ENCODE results near the genes NSRP1, BLMH and RAB11FIP4.

GRCh38 chr17:29681918-29682465 is 59.3 kb upstream of the CORO6 start:
- RRBS, result no CpG with 5 or more reads among the region's 2 CpGs

DNA sequence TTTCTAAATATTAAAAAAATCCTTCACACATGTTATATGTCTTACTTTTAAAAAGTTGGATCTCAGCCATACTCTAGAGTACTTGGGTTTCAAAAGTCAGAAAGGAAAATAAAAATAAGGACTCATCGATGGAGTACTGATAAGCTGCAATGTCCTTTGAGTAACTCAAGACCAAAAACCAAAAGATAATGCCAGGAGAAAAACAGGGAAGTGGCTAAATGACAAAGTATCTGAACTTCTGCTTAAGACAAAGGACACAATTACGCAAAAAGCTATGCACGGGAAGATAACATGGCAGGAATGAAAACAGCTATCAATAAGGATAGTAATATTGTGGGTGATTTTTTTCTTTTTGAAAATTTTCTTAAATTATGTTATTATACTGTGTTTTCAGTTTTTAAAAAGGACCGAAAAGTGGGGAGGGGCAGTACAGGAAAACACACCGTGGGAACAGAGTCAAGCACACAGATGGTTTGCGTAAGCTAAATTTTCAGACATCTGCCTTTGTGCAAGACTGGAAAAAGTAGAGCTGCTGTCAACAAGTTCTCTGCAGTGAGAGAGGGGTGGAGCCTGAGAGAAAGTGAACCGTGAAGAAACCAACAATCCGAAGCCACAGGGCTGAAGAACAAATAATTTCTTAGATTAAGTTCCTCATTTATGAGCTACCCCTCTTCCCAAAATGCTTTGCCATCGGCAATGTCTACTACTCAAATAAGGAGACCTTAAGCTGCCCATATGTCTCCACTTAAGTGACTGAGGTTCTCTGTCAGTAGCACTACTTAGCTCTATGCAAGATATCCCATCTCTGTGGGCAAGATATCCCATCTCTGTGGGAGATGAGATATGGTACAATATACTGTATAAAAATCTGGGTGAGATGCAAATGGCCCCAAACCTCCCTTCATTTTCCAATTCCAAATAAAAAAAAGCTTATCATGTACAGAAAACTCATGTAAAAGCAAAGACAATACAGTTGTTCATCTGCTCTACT is 99.9 kb upstream of the CORO6 start:
- RRBS, result no CpG with 5 or more reads among the region's 9 CpGs

- RRBS, result 5% methylated on average over 10 of the region's 51 CpGs
These were observed at the start of gene NSRP1 for GRCh38 chr17:30116614-30117776. Gene NSRP1 (plus strand): TSS chr17:30116816.

DNA sequence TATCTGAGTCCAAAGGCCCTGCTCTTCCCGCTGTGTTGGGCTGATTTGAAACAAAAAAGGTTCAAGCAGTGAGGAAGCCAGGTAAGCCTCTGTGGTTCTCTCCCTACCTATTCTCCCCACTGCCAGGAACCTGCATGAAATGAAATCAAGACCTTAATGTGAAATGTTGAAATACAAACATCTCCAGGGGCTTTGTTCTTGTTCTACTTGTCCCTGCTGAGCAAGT is 7.6 kb upstream of the SLC6A4 start:
- RRBS, result no CpG with 5 or more reads among the region's 1 CpG

DNA sequence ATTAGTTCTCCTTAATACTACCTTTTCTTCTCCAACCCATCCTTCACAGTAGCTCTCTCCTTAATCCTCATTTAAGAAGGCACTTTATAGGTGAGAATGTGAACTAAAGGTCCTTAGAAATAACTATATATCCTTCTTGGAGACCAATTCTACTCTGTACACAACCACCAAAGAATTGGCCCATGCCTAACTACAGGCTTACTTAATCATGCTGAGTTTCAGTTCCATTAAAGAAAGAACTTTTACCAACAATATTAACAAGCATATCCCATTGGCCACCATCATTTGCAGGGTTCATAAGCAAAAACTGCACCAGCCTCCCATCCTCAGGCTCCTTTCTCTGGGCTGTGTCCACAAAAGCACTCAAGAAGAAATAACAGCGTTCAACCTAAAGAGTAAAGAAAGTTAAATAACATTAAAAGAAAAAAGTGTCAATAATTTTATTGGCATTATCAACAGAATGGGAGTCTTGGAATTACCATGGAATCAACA is 4.1 kb downstream of the BLMH start:
- RRBS, result no CpG with 5 or more reads among the region's 1 CpG

GRCh38 chr17:30289265-30289504 is 2.6 kb downstream of the BLMH start:
- RRBS, result no CpG with 5 or more reads among the region's 1 CpG

DNA sequence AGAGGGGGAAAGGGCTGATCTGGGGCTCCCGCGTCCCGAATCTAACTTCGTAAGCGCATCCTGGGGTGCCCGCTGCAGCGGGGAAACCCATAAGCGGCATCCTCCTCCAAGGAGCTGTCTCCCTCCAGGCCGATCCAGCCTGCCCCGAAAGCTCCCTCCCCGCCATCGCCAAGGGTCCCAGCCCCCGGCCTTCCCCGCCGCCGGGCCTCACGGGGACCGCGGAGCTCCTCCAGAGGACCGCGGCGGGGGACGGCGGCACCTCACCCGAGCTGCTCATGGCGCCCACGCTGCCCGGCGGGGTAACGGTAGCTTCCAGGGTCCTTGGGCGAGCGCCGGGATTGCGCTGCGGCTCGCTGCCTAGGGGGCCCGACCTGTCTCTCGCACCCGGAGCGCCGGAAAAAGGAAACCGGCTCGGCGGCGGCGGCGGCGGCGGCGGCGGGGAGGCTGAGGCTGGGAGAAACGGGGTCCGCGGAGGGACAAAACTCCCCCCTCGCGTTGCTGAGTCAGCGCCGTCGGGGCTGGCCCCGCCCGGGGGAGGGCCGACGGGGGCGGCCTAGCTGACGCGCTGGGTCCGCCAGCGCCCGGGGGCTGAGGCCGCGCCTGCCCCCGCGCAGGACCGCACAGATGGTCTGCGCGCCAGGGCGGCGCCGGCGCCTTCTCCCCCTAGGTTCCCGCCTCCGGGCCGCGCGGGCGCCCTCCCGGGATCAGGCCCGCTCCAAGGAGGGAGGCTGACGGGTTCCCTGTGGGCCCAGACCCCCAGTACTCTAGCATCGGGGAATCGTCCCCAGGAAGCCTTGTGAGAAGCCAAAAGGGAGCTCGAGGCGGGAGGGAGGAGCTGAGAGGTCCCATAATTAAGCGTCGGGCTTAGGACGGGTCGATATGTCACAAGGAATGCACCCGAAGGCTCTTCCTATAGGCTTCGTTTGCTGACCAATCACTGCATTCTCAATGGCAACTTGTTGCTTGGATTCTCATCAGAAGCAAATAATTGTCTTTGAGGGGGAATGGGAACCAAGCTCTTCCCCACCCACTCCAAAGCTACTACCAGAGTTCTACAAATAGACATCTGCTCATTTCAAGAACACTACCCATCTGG is at the start of gene BLMH:
BLMH (minus strand) TSS at position 402 of the 1,096 bp plus-strand sequence.
- RRBS, result 1% methylated on average over 36 of the region's 99 CpGs

- RRBS, result no CpG with 5 or more reads among the region's 4 CpGs
These were observed 1.8 kb downstream of the TMIGD1 start for GRCh38 chr17:30332052-30332505.

DNA sequence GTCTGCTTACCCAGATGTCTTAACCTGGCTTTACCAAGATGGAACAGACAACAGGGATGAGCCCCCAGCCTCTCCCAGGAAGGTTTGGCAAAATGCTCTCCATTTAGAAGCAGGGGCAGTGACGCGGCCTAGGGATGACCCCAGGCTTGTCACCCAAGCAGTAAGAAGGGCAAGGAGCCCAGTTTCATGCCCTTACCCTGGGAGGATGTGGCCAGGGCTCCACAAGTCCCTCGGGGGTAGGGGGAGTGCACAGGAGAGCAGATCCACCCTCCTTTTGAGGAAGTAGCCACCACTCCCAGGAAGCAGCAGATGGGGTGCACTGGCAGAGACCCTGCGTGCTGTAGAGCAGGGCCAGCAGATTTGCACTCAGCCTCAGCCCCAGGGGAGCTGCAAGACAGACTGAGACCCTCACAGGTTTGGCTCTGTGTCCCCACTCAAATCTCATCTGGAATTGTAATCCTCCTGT is 73.7 kb downstream of the GOSR1 start:
- RRBS, result no CpG with 5 or more reads among the region's 4 CpGs

GRCh38 chr17:30599535-30600264 is 122.5 kb downstream of the GOSR1 start:
- RRBS, result no CpG with 5 or more reads among the region's 23 CpGs

DNA sequence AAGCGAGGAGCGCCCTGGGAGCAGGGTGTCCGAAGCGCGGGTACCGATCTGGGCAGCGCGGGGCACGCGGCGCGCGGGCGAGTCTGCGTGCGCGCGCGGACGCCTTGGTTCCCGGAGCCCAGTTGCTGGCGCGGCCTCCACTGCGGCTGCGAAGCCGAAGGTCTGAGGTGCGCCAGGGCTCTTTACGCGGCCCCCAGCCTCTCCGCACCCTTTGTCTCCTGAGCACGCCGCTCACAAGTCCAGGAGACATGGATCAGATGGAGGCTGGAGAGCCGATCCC is 118.4 kb downstream of the CRLF3 start:
- RRBS, result no CpG with 5 or more reads among the region's 33 CpGs

DNA sequence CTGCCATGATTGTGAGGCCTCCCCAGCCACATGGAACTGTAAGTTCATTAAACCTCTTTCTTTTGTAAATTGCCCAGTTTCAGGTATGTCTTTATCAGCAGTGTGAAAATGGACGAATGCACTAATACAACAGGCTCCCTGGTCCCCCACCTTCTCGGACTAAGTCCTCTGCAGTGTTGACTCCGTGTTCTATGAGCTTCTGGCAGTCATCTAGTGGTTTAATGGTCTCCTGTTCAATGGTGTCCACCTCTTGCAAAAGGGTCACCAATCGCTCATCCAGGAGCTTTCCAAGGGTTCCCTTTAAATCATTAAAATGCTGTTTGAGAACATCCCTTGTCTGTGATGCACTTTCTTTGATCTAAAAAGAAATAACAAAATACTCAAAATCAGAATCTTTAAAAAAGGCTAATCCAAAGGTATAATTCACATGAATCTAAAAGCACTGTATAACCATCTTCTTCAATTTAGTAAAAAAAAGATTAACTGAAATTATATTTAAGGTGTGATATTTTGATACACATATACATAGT is 20.7 kb downstream of the CRLF3 start:
- RRBS, result no CpG with 5 or more reads among the region's 4 CpGs

DNA sequence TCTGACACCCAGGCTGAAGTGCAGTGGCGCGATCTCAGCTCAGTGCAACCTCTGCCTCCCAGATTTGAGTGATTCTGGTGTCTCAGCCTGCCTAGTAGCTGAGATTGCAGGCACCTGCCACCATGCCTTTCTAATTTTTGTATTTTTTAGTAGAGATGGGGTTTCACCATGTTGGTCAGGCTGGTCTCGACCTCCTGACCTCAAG is 27.5 kb downstream of the ATAD5 start:
- RRBS, result no CpG with 5 or more reads among the region's 3 CpGs

DNA sequence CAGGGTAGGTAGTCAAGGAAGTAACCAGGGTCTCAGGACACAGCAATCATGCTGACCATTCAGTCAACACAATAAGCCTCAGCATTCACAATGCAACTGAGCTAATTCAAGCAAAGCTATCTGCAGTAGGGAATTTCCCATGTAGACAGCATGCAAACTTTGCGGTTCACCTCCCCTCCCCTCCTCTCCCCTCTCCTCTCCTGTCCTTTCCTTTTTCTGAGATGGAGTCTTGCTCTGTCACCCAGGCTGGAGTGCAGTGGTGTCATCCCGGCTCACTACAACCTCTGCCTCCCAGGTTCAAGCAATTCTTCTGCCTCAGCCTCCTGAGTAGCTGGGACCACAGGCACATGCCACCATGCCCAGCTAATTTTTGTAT is 9.6 kb upstream of the RNF135 start:
- RRBS, result no CpG with 5 or more reads among the region's 2 CpGs

DNA sequence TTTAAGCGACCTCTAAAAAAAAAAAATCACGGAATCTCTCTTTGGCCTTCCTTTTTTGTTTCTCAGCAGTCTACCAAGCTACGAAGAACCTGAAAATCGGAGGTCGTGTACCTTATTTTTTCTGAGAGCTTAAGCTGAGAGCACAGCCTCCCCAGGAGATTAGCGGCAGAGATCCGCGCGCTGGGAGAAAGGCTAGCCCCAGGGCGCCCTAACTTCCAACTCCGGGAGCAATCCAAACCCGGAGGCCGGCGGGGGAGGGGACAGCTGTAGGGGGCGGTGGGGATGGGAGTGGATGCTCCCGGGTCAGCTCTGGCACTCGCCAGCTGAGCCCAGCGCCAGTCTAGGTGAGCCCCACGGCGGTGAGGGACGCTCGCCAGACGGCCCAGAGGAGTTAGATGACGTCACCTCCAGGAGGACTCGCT is 351 bp upstream of the NF1 start:
- RRBS, result 6% methylated on average over 4 of the region's 25 CpGs

DNA sequence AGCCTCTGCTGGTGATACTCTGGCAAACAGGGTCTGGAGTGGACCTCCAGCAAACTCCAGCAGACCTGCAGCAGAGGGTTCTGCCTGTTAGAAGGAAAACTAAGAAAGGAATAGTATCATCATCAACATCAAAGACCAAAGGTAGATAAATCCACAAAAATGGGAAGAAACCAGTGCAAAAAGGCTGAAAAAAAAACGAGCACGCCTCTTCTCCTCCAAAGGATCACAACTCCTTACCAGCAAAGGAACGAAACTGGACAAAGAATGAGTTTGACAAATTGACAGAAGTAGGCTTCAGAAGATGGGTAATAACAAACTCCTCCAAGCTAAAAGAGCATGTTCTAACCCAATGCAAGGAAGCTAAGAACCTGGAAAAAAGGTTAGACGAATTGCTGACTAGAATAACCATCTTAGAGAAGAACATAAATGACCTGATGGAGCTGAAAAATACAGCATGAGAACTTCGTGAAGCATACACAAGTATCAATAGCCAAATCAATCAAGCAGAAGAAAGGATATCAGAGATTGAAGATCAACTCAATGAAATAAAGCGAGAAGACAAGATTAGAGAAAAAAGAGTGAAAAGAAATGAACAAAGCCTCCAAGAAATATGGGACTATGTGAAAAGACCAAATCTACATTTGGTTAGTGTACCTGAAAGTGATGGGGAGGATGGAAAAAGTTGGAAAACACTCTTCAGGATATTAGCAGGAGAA is 82.6 kb downstream of the NF1 start:
- RRBS, result no CpG with 5 or more reads among the region's 6 CpGs

DNA sequence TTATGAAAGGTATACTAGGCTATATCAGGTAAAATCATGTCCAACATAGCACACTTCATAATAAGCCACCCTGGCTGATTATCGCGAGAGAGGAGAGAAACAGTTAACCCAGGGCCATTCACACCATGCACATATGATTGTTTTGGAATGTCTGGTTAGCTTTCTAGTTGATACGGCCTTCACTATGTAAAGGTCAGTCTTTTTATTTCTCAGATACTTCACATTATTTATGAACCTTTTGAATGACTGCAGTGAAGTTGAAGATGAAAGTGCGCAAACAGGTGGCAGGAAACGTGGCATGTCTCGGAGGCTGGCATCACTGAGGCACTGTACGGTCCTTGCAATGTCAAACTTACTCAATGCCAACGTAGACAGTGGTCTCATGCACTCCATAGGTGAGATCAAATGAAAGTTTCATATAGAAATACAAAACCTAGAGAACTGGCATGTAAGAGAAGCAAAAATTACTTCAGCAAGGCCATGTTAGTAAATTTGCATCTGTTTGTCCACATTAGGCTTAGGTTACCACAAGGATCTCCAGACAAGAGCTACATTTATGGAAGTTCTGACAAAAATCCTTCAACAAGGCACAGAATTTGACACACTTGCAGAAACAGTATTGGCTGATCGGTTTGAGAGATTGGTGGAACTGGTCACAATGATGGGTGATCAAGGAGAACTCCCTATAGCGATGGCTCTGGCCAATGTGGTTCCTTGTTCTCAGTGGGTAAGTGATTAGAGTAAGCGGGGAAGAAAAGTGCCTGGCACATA is 64.4 kb downstream of the OMG start:
- RRBS, result no CpG with 5 or more reads among the region's 11 CpGs

- RRBS, result no CpG with 5 or more reads among the region's 3 CpGs
These were observed 30.7 kb upstream of the EVI2A start for GRCh38 chr17:31352151-31352489.

DNA sequence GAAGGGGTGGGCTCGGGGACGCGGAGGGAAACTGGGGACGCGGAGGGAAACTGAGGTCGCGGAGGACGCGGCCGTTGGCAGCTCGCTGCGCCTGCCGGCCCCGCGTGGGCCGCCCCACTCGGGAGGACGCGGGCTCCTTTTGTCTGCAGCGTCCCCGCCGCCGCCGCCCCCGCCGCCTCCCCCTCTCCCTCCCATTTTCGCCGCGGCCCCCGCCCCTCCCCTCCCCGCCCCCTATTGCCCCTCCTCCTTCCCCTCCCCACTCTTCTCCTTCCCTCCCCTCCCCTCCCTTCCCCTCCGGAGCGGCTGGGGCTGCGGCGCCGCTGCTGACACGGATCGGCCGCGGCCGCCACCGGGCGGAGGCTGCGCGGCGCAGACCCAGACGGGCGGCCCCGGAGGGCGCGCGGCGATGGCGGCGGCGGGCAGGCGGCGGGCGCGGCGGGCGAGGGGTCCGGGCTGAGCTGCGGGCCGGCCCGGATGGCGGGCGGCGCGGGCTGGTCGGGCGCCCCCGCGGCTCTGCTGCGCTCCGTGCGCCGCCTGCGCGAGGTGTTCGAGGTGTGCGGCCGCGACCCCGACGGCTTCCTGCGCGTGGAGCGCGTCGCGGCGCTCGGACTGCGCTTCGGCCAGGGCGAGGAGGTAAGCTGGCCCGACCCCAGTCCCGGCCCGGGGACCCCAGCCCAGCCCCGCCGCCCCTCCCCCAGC is at the start of gene RAB11FIP4:
RAB11FIP4 (plus strand) TSS at position 297 of the 699 bp plus-strand sequence.
- RRBS, result 2% methylated on average over 35 of the region's 102 CpGs